Monocyte (primary cell): ENCODE data around the gene RABEP2.

GRCh38 chr16:28160855-28161438 is 50.8 kb downstream of the XPO6 start:
- PRO-cap, 2 experiments, result no peak in any of the 2 experiments

DNA sequence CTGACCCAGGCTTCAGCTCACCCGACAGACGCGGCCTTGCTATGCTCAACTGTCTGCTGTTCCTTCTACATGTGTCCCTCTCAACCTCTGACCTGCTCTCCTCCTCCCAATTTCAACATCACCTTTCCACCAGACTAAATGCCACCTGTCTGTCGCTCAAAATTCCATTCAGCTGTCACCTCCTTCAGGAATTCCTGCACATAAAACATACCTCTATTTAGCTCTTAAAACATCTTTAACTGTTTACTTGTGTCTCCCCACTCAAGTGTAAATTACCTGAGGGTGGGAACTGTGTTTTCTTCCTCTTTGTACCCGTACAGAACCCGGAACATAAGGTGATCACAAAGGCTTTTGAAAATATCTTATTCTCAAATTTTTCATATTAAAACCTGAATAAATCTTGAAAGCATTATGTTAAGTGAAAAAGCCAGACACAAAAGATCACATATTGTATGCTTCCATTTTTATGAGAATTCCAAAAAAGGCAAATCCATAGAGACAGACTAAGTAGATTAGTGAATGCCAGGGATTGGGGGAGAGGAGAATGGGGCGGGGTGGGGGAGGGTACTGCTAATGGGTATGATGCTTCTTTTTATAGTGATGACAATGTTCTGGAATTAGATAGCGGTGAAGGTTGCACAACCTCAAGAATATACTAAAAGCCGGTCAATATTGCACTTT is 44.2 kb downstream of the XPO6 start:
- PRO-cap, 2 experiments, result no peak in any of the 2 experiments

- PRO-cap, 2 experiments, result no peak in any of the 2 experiments
Measured at GRCh38 chr16:28172217-28172737, 39.5 kb downstream of the XPO6 start.

GRCh38 chr16:28264417-28265160 is 27.7 kb upstream of the SBK1 start:
- PRO-cap, 2 experiments, result no peak in any of the 2 experiments

GRCh38 chr16:28497076-28497952 is 2.9 kb downstream of the APOBR start:
- PRO-cap, 2 experiments, result no peak in any of the 2 experiments

DNA sequence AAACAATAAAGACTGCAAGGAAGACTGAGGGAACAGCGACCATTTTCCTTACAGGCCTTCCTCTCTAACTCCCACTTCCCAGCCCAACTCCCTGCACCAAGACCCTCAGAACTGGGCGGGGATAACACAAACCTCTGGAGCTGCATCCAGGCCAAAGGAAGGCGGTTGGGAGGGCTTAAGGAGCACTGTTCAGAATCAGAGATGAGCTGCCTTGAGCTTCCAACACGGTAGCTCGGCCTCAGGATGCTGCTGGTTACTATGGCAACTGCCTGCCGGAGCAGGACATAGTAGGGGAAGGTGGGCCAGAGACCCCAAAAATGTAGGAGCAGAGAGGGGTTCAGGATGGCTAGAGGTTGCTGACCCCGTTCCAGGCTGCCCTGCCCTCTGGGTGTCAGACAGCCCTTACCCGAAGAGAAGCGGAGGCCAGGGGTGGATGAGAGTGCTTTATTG is 4.5 kb downstream of the APOBR start:
- PRO-cap, 2 experiments, result peak in 2 of 2 experiments; most common plus-strand start position 157 of the sequence (in 2)

DNA sequence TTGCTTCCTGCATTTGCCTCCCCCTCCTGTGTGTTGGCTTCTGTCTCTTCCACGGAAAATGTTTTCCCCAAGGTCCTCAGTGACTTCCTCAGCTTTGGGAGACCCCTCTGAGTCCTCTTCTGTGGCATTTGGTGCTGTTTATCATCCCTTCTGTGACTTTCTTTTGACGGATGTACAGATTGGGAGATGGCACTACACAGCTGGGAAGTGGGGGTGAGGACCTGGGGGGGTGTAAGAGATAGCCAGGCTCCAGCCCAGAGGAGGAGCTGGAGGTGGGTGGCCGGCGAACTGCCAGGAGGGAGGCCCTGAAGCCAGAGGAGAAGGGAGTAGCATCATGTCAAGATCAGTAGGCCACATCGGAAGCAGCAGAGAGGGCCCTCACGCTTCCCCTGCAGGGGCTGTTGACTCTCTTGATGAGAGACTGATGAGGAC is 19.3 kb downstream of the SGF29 start:
- PRO-cap, 2 experiments, result no peak in any of the 2 experiments

GRCh38 chr16:28866358-28867284 is 3.0 kb downstream of the SH2B1 start:
- PRO-cap, 2 experiments, result peak in 1 of 2 experiments; most common plus-strand start chr16:28866808 (in 1)

DNA sequence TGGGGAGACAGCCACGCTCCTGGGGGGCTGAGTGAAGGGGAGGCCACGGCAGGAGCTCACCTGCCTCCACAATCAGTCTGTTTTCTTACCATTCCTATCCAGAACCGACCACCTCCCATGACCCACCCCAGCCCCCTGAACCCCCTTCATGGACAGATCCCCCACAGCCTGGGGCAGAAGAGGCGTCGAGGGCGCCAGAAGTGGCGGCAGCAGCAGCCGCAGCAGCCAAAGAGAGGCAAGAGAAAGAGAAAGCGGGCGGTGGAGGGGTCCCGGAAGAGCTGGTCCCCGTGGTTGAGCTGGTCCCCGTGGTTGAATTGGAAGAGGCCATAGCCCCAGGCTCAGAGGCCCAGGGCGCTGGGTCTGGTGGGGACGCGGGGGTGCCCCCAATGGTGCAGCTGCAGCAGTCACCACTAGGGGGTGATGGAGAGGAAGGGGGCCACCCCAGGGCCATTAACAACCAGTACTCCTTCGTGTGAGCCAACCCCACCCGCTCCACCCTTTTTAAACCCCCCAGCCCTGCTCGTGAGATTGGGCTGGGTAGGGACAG is 4.9 kb upstream of the ATP2A1 start:
- PRO-cap, 2 experiments, result peak in 2 of 2 experiments; most common plus-strand start position 246 of the sequence (in 2)

GRCh38 chr16:28902579-28902980 is 22.5 kb downstream of the RABEP2 start:
- PRO-cap, 2 experiments, result no peak in any of the 2 experiments

- PRO-cap, 2 experiments, result peak in 2 of 2 experiments; most common minus-strand start chr16:28925019 (in 1)
Measured at GRCh38 chr16:28924389-28925312, at the start of gene RABEP2. Gene RABEP2, minus strand, starts transcription at chr16:28925238.

DNA sequence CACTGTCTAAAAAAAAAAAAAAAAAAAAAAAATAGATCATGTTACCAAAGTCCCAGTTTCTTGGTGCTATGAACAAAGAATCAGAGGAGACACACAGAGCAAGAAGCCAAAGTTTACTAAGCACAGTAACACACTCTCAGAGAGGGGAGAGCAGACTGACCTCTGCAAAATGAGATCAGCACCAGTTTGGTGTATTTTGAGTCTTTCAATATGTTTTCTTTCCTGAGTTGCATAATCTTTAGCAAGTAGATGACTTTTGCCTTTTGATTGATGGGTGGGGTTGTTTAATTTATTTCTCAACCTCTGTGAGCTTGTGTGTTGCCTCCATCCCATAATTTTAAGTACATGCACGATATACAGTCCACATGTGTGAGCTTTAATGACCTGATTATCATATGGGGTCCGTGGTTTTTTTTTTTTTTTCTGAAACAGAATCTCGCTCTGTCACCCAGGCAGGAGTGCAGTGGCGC is 29.0 kb downstream of the LAT start:
- PRO-cap, 2 experiments, result peak in 2 of 2 experiments; most common minus-strand start position 188 of the sequence (in 2)

- PRO-cap, 2 experiments, result peak in 1 of 2 experiments; most common plus-strand start chr16:29115496 (in 1); most common minus-strand start chr16:29115460 (in 1)
Measured at GRCh38 chr16:29115388-29116488, 130.9 kb downstream of the LAT start.

DNA sequence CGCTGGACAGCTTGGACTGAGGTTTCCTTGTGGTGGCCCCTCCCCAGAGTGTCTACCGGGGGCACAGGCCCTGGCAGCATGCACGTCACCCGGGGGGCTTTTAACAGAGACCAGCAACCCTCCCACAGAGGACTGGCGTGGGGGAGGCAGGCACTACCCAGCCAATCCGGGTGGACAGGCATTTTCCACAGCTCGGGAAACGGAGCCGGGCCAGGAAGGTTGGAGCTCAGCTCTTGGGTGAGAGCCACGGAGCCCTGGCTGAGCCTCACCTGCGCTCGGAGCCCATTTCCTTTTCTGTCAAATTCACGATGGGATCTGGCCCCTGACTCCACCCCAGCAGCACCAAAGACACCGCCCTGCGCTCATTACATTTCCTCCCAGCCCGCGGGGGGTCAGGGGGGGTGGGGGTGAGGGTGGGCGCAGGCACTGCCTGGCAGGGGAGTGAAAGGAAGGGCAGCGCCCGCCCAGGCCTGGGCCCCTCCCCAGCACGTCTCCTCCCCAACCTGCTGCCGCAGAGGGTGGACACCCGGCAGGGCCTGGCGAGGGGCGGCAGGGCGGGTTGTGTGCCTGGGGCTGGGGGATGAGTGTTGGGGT is 145.3 kb downstream of the LAT start:
- PRO-cap, 2 experiments, result no peak in any of the 2 experiments

GRCh38 chr16:29139349-29140177 is 154.7 kb downstream of the LAT start:
- PRO-cap, 2 experiments, result no peak in any of the 2 experiments

- PRO-cap, 2 experiments, result no peak in any of the 2 experiments
Measured at GRCh38 chr16:29172241-29172448, 187.3 kb downstream of the LAT start.

- PRO-cap, 2 experiments, result no peak in any of the 2 experiments
Measured at GRCh38 chr16:29182354-29182992, 197.6 kb downstream of the LAT start.

- PRO-cap, 2 experiments, result no peak in any of the 2 experiments
Measured at GRCh38 chr16:29259381-29260543, 146.7 kb downstream of the NPIPB11 start.

- PRO-cap, 2 experiments, result no peak in any of the 2 experiments
Measured at GRCh38 chr16:29300220-29300695, 106.3 kb downstream of the NPIPB11 start.

DNA sequence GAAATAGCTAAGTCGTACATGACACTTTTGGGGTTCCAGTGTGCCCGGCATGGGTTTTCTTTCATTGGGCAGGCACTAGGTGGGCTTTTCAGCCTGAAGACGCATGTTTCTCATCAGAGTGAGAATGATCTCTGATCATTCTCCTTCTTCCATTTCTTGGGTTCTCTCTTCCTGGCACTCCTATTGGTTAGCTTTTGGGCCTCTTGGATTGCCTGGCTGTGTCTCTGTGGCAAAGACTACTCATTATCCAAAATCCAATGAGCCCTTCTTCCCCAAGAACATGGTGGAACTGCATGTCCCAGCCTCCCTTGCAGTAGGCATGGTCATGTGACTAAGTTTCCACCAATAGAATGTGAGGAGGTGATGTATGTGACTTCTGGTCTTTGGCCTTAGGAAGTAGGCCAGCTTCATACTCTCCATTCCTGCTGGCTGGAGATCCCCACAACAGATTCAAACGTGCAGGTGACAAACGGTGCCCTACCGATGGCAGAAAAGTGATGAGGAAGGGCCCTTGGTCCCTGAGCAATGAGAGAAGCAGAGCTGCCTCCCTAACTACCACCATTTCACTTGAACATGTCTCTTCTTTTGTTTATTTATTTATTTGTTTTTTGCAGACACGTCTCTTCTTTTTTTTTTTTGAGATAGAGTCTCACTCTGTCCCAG is 17.4 kb upstream of the SPN start:
- PRO-cap, 2 experiments, result peak in 1 of 2 experiments; most common plus-strand start position 419 of the sequence (in 1)